Vermiform appendix (tissue), 1 donor: ENCODE measurements around the genes PUS7L, DBX2 and SLC38A1.

DNA sequence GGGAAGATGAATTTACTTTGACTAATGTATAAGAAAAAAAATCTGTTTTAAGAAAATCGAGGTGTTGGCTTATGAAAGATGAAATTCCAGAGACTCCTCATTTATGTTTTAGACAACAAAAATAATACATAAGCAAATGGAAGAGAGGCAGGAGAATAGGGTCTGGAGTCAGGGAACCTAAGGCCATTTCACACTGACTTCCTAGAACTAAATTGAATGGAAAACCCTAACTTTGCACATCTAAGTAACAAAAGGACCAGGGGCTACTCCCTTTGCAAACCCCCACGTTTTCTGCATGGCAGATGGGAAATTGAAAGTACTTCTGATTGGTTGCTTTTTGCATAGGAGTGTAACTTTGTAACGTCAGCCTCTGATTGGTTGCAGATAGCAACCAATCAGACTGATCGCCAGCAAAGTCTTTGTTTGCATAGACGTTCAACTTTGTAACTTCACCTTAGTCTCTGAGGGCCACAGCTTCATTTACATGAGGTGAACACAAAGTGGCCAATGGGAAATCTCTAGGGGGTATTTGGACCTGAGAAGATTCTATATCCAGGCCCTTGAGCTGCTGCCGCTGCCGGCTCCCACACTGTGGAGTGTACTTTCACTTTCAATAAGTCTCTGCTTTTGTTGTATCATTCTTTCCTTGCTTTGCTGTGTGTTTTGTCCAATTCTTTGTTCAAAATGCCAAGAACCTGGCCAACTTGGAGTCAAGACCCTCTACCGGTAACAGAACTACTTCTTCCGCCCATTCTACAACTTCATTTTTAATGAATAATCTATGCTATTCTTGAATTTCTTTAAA lies 102.4 kb upstream of the PRICKLE1 start:
- PRO-cap, result no peak

DNA sequence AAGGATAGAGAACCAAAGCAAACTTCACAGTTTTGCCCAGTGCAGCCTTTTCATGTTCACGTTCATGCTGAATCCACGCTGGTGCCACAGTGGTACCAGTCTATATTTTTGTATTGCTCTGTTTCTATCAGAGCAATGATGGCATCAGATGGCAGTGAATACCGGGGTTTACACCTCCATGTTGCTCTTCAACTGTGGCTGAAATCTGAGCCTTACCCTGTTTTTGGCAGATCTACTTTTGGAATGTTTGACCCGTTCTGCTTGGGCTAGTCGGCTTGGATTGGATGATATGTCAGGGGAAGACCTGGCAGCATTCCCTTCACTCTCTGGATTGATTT lies 144.9 kb upstream of the PRICKLE1 start:
- PRO-cap, result no peak

GRCh38 chr12:42756956-42757525 lies 167.5 kb upstream of the PRICKLE1 start:
- PRO-cap, result no peak

GRCh38 chr12:43758018-43758828 lies at the start of gene PUS7L:
PUS7L (minus strand) TSS chr12:43758790.
- PRO-cap, result bidirectional peak, plus-strand start at chr12:43758967, minus-strand start at chr12:43758755

DNA sequence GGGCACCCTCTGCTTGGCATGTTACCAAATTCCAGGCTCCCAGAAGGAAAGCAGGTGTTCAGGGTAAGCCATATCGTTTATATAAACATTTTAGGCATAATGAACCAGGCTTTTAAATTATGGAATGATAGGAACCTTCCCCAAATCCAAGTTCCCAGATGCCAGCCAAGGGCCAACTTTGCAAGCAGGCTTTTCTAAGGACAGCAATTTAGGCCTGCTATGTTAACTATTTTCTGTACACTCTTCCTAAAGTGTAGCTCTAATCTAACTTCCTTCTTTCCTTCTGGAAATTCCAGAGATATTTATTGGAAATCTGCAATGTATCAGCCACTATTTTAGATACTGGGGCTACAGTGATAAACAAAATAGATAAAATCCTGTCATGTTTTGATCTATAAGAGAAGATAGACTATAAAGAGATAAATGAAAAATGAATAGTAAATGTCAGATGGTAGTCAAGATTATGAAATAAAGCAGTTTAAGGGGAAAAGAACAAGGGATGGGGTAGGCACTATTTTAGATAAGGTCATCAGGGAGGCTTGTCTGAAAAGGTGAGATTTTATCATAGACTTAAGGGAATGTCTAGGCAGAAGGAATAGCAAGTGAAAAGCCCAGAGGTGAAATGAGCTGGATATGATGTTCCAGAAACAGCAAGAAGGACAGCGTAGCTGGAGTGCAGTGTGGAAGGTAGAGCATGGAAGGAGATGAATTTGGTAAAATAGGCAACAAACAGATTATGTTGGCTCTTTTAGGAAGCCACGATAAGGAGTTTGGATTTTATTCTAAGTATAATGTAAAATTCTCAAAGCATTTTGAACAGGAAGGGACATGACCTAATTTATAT lies 56.7 kb downstream of the TMEM117 start:
- PRO-cap, result no peak

- PRO-cap, result no peak
These were observed at the start of gene DBX2 for GRCh38 chr12:45050737-45051610. DBX2 (minus strand) TSS chr12:45051099.

DNA sequence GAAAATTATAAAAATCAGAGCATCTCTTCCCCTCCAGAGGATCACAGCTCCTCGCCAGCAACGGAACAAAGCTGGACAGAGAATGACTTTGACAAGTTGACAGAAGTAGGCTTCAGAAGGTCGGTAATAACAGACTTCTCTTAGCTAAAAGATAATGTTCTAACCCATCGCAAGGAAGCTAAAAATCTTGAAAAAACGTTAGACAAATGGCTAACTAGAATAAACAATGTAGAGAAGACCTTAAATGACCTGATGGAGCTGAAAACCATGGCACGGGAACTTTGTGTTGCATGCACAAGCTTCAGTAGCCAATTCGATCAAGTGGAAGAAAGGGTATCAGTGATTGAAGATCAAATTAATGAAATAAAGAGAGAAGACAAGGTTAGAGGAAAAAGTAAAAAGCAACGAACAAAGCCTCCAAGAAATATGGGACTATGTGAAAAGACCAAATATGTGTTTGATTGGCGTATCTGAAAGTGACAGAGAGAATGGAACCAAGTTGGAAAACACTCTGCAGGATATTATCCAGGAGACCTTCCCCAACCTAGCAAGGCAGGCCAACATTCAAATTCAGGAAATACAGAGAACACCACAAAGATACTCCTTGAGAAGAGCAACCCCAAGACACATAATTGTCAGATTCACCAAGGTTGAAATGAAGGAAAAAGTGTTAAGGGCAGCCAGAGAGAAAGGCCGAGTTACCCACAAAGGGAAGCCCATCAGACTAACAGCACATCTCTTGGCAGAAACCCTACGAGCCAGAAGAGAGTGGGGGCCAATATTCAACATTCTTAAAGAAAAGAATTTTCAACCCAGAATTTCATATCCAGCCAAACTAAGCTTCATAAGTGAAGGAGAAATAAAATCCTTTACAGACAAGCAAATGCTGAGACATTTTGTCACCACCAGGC lies 177.3 kb downstream of the ANO6 start:
- PRO-cap, result no peak

DNA sequence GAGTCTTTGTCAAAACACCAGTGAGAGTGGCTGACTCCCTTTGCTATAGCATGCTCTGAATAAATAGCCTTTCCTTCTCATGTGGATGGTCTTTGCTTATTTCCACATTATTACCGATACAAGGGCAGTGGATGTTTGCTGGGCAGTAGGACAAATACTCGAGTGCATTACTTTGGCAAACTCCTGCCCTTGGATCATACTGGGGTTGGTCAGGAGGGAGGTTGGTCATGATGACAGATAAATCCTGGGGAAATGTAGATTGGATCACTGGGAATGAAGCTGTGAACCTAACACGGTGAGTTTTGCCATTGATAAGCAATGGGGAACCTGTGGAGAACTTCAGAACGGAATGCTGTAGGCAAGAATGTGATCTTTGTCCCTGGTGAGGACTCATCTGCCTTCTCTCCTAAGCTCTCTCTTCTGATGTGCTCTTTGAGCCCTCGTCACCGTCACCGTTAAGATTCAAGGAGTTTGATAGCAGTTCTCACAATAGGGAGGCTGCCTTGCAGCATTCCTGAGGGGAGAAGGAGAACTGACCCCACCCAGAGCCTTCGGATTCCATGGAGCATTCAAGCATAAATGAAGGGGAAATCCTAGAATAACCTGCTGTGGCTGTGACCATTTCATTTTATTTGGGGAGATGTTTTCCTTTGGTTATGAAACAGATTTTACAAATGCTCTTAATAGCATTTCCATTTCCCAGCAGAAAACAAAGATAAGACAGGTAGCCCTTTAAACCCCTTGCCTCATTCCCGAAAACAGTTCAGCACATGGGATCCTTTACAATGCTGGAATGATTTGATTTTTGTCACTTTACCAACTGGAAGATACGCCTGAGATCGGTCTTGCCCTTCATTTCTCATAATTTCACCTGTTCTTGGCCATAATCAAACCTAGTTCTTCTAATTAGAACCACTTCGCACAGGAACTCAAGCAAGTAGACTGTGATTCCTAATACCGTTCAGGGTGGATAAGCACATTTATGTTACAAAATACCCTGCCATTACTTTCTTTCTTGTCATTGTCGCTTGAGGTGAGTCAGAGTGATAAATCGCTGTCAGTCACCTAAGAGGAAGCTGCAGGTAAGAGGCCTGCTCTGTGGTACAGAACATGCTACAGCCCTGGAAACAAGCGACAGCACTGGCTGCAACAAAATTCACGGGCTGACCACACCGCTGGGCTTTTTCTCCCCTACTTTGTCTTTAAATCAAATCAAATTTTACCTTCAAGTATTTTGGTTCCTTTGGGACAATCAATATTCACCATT lies 217.8 kb downstream of the ANO6 start:
- PRO-cap, result no peak

DNA sequence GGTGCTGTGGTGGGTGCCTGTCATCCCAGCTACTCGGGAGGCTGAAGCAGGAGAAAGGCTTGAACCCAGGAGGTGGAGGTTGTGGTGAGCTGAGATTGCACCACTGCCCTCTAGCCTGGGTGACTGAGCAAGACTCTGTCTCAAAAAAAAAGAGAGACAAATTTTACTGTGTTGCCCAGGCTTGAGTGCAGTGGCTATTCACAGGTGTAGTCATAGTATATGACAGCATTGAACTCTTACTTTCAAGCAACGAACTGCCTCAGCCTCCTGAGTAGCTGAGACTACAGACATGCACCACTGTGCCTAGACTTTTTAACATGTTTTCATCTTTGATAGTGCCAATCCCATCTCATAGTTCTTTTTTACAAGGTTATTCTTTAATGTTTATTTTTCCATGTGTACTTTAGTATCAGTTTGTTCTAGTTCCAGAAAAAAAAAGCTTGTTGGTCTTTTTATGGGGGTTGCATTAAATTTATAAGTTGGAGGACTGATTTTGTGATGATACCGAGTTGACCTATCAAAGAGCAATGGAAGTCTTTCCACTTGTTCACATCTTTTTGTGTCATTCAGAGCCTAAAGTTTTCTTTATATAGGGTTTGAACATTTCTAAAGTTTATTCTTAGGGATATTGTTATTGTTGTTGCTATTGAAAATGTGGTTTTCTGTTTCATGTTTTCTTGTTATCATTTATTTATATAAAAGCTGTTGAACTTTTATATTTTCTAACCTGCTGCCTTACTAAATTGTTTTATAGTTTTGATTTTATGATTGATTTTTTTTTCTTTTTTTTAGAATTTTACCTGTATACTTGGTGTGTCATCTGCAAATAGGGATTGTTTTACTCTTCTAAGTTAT lies 13.9 kb downstream of the ARID2 start:
- PRO-cap, result no peak

GRCh38 chr12:45988268-45988656 lies 2.1 kb downstream of the SCAF11 start:
- PRO-cap, result unidirectional peak, plus-strand start at chr12:45988486

- PRO-cap, result no peak
These were observed 1.1 kb downstream of the SCAF11 start for GRCh38 chr12:45989356-45989651.

GRCh38 chr12:46209652-46210722 lies 58.9 kb downstream of the SLC38A1 start:
- PRO-cap, result unidirectional peak, plus-strand start at chr12:46210193

- PRO-cap, result unidirectional peak, plus-strand start at chr12:46214863
These were observed 54.2 kb downstream of the SLC38A1 start for GRCh38 chr12:46214591-46215037.

GRCh38 chr12:46265682-46266064 lies 3.2 kb downstream of the SLC38A1 start:
- PRO-cap, result no peak

- PRO-cap, result no peak
These were observed 973 bp downstream of the SLC38A1 start for GRCh38 chr12:46268046-46268094.

DNA sequence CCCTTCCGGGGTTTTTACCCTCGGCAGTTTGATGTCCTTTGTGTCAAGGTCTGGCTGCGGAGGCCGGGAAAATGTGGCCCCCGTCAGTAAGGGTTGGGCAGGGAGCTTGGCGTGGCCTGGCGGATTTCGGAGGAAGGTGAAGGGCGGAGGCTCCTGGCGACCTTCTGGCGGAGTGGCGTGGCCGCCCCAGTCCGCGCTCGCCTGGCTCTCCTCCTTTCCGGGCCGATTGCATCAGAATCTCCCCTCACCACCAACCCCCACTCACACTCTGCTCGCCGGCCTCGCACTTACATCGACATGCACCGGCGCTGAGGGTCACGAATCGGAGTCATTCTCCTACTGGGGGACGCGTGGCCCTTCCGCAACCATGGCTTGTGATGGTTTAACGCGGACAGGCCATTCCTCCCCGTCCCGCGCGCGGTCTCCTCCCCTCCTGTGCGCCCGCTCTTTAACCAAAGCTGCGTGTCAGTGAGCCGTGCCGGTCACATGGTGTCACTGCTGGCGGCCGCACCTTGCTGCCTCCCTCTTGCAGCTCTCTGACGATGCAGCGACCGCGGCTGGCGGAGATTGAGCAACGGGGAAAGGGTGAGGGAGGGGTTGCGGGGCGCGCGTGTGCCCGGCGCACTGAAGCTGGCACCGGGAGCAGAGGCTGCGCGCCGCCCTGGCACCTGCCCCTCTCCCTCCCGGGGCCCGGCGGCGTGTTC lies at the start of gene SLC38A1:
Gene SLC38A1, minus strand, starts transcription at position 470 of the 704 bp plus-strand sequence.
- PRO-cap, result bidirectional peak, plus-strand start at position 234 of the sequence, minus-strand start at position 203 of the sequence; bidirectional peak, plus-strand start at position 627 of the sequence, minus-strand start at position 497 of the sequence

- PRO-cap, result no peak
These were observed 11.9 kb downstream of the SLC38A2 start for GRCh38 chr12:46360437-46361372.

GRCh38 chr12:46371201-46371422 lies 1.5 kb downstream of the SLC38A2 start:
- PRO-cap, result bidirectional peak, plus-strand start at chr12:46371542, minus-strand start at chr12:46371389

- PRO-cap, result no peak
These were observed 89.0 kb upstream of the SLC38A2 start for GRCh38 chr12:46461478-46462011.

DNA sequence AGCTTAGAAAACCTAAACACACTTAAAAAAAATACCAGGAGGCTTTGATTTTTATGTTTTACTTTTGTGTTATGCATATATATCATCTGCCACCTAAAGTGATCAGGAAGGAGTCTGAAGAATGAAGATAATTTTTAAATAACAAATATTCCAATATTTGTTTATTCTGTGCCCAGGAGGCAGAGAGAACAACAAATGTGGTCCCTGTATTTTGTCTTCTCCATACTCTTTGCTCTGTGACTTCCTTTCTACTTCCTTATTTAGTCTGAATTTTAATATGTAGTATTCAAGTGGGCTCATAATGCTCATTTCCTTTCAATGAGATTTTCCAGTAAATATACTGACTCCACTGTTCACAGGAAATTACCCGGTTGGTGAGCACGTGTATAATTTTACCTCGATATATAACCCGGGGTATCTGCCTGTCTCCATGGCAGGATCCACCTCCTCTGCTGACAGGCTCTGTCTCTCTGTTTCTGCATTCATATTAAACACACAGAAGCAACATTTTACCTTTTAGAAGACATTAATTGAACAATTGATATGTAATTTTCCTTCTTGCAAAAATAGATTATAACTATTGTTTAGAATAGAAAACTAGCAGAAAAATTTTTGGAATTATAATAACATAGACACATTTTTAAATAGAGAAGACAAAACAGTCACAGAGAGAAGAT lies 166.0 kb downstream of the SLC38A4 start:
- PRO-cap, result no peak